ENCODE measurements around a stretch of chr6.

GRCh38 chr6:167761165-167761748 lies 65.5 kb upstream of the AFDN start:
- PRO-cap, 2 experiments, result no peak in any of the 2 experiments

GRCh38 chr6:167790816-167792088 lies 35.5 kb upstream of the AFDN start:
- PRO-cap, 2 experiments, result no peak in any of the 2 experiments

- PRO-cap, 2 experiments, result no peak in any of the 2 experiments
Observed at GRCh38 chr6:167824524-167824899, 2.2 kb upstream of the AFDN start.

- PRO-cap, 2 experiments, result no peak in any of the 2 experiments
Observed at GRCh38 chr6:167889113-167889453, 62.4 kb downstream of the AFDN start.

DNA sequence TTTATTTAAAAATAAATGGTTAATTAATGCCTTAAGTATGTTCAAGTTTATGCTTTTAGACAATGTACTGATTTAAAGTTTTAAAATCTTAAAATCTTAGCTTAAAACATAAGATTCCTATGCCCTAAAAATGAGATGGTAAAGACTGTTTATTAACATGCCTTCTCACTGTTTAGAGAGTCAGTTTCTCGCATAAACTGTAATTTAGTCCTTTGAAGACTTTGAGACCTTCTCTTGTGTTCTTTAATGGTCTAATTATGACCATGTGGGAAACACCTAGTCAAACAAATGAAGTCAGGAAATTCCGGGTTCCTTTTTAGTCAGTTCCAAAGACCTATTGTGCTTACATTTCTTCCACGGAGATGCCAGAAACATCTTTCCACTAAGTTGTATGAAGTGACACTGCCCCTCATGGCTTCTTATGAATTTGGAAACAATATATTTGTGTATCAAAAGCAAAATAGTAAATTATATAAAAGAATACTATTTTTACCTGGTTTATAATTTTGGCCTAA lies 64.2 kb upstream of the KIF25 start:
- PRO-cap, 2 experiments, result no peak in any of the 2 experiments

- PRO-cap, 2 experiments, result no peak in any of the 2 experiments
Observed at GRCh38 chr6:168046031-168046593, 32.9 kb downstream of the FRMD1 start.

DNA sequence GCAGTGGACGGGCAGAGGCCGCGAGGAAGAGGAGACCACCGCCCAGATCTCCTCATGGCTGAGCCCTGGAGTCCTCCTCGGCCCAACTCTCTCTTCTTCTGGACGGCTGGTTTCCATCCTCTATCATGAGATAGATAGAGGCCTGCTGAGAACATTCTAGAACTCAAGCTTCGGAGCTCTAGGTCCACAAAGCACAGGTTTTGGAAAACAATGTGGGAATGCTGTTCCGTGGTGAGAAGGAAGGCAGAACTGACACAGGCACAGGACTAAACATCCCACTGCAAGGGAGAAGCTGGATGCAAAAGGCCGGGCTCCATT lies 2.4 kb upstream of the FRMD1 start:
- PRO-cap, 2 experiments, result no peak in any of the 2 experiments

- PRO-cap, 2 experiments, result peak in 1 of 2 experiments; most common plus-strand start chr6:168132928 (in 1)
Observed at GRCh38 chr6:168132544-168133113, 53.6 kb upstream of the FRMD1 start.

GRCh38 chr6:168158666-168159097 lies 79.7 kb upstream of the FRMD1 start:
- PRO-cap, 2 experiments, result no peak in any of the 2 experiments

- PRO-cap, 2 experiments, result no peak in any of the 2 experiments
Observed at GRCh38 chr6:168247364-168248113, 72.0 kb downstream of the DACT2 start.

DNA sequence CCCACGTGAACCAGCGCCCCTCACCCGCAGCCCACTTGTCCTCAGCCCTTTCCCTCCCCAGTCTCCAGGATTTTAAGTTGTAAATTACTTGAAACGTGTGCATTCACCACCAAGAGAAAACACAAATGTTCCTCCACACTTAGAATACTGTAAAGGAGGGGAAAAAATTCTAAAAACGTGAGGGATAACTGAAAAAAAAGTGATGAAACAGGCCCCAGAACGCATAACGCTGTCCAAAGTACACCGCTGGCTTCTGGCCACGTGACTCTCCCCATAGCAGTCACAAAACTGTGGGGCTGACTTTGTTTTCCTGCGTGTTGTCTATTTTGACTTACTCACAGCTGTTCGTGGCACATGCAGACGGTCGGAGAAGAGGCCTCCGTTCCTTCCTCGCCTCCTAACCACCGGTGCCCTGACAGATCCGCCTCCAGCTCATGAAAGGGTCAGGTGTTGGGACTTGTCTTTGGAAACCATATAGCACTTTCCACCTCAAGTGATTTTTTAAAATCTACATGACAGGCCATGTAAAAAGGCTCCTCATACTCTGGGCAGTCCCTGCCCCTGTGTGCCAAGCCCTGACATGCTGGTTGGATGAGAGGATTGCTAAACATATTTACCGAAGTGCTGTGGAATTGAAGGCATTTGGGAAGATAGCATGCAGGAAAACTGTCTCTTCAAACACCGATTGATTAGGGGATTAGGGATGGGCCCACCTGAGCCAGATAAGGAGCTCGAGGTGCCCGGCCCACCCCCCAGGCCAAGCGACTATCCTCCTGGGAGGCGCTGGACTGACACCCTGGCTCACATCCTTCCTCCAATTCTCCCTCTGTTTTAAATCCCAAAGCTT lies 54.9 kb downstream of the DACT2 start:
- PRO-cap, 2 experiments, result no peak in any of the 2 experiments

DNA sequence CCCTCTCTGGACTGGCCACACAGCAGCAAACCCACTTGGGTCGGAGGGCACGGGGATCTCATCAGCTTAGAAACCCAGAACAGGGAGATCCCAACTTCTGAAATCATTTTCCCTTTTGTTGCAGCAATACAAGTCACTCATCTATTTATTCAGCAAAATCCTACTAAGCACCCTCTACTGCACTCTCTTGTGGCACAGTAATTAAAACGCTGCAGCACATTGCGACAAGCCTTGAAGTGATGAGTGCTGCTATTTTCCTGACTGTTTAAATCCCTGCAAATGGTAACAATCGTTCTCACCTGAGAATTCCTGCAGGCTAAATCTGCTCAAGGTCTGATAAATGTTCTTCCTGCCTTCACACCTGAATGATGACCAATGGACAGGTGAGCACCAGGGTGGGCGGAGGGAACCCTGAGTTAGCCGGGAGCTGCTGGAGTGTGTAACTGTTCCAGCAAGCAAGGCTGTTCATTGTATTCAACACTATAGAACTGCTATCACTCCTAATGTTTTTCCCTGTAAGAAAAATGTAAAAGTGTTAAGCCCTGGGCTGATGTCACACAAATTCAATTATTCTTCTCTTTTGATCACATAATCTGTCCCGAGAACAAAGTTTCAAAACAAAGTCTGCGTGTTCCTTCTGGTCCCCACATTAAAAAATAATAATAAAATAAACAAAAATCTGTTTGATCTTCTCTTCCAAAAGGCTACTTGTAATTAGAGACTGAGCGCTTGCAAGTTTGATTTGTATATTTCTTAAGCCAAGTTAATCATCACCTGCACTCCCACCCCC lies 4.0 kb downstream of the DACT2 start:
- PRO-cap, 2 experiments, result no peak in any of the 2 experiments

- PRO-cap, 2 experiments, result peak in 1 of 2 experiments; most common minus-strand start chr6:168541400 (in 1)
Observed at GRCh38 chr6:168541238-168541558, 100.2 kb downstream of the SMOC2 start.

- PRO-cap, 2 experiments, result no peak in any of the 2 experiments
Observed at GRCh38 chr6:168638659-168639187, 197.7 kb downstream of the SMOC2 start.

GRCh38 chr6:168905466-168906443 lies 347.9 kb downstream of the THBS2 start:
- PRO-cap, 2 experiments, result no peak in any of the 2 experiments

DNA sequence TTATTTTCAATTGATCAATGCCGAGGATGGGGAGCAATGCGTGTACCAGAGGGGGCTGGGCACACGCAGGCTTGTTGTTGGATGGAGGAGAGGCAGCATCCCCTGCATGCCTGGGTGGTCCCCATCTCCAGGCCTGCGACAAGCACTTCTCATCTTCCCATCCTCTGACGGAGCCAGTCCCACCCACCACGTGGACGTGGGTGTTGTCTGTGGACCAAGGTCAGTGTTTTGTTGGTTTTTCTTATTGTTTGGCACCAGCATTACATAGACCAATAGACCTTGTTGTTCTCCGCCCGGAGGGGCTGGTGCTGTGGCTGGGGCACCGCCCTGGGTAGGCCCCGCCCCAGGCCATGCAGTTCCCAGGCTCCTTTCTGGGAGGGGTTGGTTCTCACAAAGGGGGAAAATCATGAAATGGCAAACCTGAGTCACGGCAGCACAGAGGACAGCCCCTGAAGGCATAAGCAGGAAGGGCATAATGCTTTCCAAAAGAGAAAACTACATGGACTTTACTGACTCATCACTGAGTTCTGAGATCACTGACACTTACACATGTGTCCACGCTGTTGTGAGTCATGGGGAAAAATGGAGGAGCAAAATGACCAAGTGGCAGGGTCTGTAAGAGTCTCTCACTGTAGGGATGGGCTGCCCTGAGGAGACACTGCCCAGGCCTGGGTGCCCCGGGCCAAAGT lies 90.8 kb downstream of the THBS2 start:
- PRO-cap, 2 experiments, result no peak in any of the 2 experiments

- PRO-cap, 2 experiments, result no peak in any of the 2 experiments
Observed at GRCh38 chr6:169189977-169190708, 63.5 kb downstream of the THBS2 start.

DNA sequence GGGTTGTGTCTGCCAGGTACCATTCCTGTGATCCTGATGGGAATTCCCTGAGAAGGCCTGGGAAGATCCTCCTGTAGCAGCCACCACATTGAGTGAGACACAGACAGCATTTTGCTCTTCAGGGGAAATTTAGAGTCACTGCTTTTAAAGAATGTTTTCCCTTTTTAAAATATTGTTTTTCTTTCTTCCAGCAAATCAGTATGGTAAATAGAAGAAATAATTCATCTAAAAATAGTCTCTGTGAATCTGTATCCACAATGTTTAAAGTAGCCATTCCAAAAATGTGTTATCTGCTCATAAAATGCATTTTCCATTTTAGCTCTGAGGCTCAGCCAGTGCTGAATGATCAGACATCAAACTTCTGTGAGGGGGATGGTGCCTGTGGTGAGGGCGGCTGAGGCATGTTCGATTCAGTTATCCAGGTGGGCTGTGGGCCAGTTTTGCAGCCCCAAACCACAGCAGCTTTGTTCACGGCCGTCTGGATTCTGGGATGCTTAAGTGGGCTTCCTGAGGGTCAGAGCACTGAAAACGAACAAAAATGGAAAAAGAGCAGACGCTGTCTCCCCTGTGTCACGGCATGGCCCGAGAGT lies 134.7 kb upstream of the THBS2 start:
- PRO-cap, 2 experiments, result no peak in any of the 2 experiments

GRCh38 chr6:169424758-169425469 lies 171.3 kb upstream of the THBS2 start:
- PRO-cap, 2 experiments, result no peak in any of the 2 experiments

- PRO-cap, 2 experiments, result no peak in any of the 2 experiments
Observed at GRCh38 chr6:169577855-169578656, 123.8 kb downstream of the WDR27 start.